HT1080 (cell line): Measurements from ENCODE around the genes CYBC1, RAB40B and ZNF750.

DNA sequence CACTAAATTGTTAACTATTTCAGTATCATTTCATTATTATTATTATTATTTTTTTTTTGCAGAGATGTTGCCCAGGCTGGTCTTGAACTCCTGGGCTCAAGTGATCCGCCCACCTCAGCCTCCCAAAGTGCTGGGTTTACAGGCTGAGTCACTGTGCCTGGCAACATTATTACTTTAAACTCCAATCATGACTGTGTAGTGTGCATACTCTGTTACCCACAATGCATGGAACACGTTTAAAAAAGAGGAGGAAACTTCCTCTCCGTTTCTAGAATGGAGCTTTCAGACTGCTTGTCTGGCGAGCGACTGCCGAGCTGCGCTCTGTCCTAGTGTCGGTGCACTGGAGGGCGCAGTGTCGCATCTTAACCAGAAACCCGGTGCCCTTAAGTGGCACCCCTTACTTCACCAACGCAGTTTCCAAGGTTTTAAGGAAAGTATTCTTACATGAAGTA lies 22.1 kb upstream of the FASN start:
RAMPAGE:
- cytosol, long total RNA, result no peak
- long total RNA, result no peak
- nucleus, long total RNA, result no peak

DNA sequence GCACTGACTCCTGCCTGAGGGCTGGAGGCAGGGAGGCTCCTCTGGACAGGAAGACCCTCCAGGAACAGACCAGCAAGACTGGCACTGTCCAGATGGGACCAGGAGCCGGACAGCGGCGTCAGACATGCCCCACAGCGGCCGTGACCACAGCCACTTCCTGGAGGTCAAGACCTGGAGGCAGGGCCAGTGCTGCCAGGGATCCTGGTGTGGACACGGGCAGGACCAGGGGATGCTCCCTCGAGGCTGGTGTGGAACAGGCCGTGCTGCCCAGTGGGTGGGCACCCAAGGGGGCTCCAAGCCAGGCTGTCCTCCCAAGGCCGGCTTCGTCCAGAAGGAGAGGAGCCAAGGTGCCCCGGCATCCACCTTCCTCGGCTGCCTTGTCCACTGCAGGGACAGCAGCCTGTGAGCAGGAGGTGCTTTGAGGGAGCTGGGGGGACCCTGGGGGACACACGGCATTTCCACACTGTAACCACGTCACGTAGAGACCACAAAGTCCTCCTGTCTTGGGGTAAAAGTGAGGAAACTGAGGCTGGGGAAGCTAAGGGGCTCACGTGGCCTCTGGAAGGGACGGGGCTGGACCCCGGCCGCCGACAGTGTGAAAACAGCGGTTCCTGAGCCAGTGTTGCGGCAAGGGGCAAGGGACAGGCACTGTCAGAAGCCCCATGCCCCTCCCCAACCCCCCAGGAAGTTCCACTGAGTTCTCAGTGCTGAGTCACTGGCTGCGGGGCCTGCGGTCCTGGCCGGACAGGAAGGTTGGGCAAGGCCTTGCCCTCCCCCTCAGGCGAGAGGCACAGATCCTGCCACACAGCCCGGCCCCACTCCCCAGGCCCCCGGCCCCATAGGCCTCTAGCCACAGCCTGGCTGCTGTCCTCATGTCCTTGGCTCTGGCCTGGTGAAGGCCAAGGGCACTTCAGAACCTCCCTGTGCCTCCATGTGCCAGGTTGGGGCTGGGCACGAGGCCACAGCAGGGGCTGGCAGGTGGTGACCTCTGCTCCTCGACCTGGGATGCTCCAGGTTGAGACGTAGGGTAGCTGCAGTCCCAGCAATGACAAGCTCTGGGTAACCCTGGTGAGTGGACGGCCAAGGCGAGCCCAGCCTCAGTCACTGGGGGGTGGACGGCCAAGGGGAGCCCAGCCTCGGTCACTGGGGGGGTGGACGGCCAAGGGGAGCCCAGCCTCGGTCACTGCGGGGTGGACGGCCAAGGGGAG lies 4.9 kb upstream of the CCDC57 start:
RAMPAGE:
- cytosol, long total RNA, result no peak
- long total RNA, result no peak
- nucleus, long total RNA, result no peak

GRCh38 chr17:82237280-82237985 lies 8.6 kb downstream of the SLC16A3 start:
RAMPAGE:
- cytosol, long total RNA, result no peak
- long total RNA, result no peak
- nucleus, long total RNA, result no peak

GRCh38 chr17:82245538-82246346 lies 16.9 kb downstream of the SLC16A3 start:
RAMPAGE:
- cytosol, long total RNA, result no peak
- long total RNA, result no peak
- nucleus, long total RNA, result no peak

GRCh38 chr17:82309851-82310511 lies 7.4 kb downstream of the CD7 start:
RAMPAGE:
- cytosol, long total RNA, result no peak
- long total RNA, result no peak
- nucleus, long total RNA, result no peak

DNA sequence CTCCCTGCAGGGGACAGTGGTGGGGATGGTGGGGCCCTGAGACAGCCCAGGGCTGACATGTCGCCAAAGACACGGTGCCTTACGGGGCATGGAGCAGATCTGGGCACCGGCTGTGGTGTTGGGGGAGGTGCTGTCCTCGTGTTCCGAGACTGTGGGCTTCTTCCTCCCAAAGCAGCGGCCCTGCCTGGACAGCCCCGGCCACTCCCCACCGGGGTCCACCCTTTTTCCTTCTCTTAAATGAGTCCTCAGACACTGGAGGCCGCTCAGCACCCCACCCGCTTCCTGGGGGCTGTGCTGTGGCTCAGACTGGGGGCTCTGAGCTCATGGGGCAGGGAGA lies 404 bp downstream of the CD7 start:
RAMPAGE:
- cytosol, long total RNA, result no peak
- long total RNA, result no peak
- nucleus, long total RNA, result no peak

GRCh38 chr17:82332715-82333651 lies 583 bp downstream of the SECTM1 start:
RAMPAGE:
- cytosol, long total RNA, result no peak
- long total RNA, result no peak
- nucleus, long total RNA, result no peak

RAMPAGE:
- cytosol, long total RNA, result no peak
- long total RNA, result no peak
- nucleus, long total RNA, result no peak
These were observed 3.9 kb upstream of the UTS2R start for GRCh38 chr17:82367720-82368012.

RAMPAGE:
- cytosol, long total RNA, result no peak
- long total RNA, result no peak
- nucleus, long total RNA, result no peak
These were observed 1.2 kb upstream of the OGFOD3 start for GRCh38 chr17:82419504-82419991.

DNA sequence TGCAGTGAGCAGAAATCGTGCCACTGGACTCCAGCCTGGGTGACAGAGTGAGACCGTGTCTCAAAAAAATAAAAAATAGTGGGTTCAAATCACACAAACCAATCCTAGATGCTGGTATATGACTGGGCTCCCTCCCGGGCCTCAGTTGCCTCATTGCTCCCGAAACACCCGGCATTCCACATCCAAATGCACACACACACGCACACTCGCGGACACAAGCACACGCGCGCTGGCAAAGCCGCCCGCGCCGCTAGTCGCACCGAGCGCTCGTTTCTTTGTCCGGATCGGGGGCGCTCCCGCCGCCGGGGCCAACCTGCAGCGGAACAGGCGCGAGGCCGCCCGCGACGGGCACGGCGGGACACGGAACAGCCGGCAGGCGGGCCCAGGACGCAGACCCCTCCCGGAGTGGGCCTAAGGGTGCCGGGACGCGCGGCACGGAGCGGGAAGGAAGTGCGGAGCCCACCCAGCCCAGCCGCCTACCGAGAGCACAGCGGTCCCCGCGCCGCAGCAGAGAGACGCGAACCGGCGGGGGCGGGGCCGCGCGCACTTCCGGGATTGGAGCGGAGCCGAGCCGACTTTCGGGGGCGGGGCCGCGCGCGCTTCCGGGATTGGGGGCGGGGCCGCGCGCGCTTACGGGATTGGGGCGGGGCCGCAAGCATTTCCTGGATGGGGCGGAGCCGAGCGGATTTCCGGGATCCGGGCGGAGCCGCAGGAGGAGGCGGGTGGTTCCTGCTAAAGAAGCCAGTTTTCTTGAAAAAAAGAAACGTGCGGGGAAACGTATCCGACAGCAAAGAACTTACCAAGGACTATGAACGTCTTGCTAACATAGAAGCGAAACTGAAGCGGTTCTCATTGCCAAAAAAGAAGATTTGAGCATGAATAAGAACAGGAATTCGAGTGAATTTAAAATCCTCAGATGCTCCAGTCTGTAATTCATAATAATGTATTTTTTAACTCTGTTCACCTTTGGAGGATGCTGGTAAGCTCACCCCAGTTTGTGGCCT lies at the start of gene CYBC1:
CYBC1 (minus strand) TSS at position 533 of the 1,004 bp plus-strand sequence.
RAMPAGE:
- cytosol, long total RNA, result no peak
- long total RNA, result start-site peak on the minus strand centred at position 524 of the sequence, 20 bp wide, 44 reads
- nucleus, long total RNA, result no peak

RAMPAGE:
- cytosol, long total RNA, result no peak
- long total RNA, result no peak
- nucleus, long total RNA, result no peak
These were observed 22.5 kb upstream of the FOXK2 start for GRCh38 chr17:82496913-82497520.

DNA sequence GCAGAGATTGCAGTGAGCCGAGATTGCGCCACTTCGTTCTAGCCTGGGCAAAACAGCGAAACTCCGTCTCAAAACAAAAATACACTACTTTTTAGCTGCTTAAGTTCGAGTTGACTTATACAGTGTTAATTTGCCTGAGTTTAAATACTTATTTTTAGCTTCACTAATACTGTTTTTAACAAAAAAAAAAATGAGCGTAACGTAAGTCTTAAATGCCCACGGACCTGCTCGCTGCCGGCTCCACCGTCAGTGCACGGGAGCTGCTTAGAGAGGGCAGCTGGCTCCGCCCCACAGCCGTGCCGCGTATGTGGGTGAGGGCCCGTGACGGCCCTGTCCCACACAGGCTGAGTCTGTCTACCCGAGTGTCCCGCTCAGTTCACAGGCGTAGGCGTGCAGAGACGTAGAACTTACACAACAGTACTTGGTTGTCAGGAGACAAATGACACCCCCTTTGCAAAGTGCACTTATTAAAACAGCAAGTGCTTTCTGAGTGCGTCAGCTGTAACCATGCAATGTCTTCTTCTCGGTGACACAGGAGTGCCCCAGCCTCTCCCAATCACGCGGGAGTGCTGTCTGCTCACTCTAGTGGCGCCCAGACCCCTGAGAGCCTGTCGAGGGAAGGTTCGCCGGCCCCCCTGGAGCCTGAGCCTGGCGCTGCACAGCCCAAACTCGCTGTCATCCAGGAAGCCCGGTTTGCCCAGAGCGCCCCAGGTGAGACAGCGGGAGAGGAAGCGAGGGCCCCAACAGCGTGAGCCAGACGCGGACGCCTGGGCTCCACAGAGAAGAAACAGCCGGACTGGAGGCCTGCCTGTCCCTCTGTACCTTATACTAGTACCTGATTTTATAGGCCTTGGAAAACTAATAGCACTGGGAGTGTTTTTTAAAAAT lies 64.2 kb downstream of the FOXK2 start:
RAMPAGE:
- cytosol, long total RNA, result no peak
- long total RNA, result no peak
- nucleus, long total RNA, result no peak

GRCh38 chr17:82602594-82603379 lies 45.5 kb downstream of the WDR45B start:
RAMPAGE:
- cytosol, long total RNA, result no peak
- long total RNA, result no peak
- nucleus, long total RNA, result no peak

DNA sequence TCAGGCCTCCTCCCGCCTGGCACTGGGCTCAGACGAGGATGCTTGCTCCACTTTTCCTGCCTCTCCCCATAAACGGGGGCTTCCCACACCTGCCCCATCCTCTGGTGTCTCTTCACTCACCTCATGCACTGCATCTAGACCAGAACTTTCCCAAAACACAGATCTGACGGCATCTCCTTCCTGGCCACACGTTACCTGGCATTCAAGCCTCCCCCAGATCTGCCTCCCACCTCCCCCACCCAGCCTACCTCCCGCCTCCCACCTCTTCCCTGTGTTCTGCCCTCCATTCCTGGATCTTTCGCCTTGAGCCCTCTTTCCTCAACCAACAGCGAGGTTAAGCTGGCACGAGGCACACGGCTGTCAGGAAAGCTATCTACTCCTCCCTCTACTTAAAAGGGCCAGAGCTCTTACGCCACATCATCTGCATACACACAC lies 18.2 kb downstream of the WDR45B start:
RAMPAGE:
- cytosol, long total RNA, result no peak
- long total RNA, result no peak
- nucleus, long total RNA, result no peak

RAMPAGE:
- cytosol, long total RNA, result no peak
- long total RNA, result no peak
- nucleus, long total RNA, result no peak
These were observed at the start of gene RAB40B for GRCh38 chr17:82697829-82698788. Gene RAB40B (minus strand): TSS chr17:82698698.

DNA sequence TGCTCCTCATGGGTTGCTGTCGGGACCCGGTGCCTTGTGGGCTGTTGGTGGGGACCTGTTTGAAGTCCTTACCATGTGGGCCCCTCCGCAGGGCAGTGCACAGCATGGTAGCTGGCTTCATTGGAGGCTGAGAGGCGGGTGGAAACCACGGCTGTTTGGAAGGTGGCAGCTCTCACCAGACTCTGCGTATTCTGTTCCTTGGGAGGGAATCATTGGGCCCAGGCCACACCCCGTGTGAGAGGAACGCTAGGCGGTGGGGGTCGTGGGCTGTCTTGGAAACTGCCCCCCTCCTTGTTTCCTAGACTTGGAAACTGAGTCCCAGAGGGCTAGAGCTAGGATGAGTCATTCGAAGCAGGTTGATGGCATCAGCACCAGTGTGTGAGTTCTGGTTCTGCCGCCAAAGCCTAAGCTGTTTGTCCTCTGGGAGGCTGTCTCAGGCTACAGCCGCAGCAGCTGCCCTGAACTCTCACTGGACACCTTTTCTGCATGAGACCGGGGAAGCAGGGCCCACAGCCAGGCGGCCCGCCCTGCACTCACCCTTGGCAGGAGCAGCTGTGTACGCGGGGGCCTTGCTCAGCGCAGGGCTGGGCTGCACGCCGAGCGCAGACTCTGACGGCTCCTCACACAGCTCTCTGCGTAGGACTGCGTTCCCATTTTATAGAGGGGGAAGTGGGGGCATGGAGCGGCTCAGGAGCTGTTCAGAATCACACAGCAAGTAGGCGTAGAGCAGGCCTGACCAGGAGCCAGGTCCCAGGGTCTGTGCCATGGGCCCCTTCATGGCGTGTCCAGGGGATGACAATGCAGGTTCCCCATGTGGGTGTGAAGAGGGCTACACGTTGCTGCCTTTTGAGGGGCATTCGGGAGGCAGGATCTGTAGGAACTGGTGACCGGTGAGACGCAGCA lies 35.0 kb downstream of the ZNF750 start:
RAMPAGE:
- cytosol, long total RNA, result no peak
- long total RNA, result no peak
- nucleus, long total RNA, result no peak

RAMPAGE:
- cytosol, long total RNA, result no peak
- long total RNA, result no peak
- nucleus, long total RNA, result no peak
These were observed 17.6 kb downstream of the ZNF750 start for GRCh38 chr17:82822098-82822685.

DNA sequence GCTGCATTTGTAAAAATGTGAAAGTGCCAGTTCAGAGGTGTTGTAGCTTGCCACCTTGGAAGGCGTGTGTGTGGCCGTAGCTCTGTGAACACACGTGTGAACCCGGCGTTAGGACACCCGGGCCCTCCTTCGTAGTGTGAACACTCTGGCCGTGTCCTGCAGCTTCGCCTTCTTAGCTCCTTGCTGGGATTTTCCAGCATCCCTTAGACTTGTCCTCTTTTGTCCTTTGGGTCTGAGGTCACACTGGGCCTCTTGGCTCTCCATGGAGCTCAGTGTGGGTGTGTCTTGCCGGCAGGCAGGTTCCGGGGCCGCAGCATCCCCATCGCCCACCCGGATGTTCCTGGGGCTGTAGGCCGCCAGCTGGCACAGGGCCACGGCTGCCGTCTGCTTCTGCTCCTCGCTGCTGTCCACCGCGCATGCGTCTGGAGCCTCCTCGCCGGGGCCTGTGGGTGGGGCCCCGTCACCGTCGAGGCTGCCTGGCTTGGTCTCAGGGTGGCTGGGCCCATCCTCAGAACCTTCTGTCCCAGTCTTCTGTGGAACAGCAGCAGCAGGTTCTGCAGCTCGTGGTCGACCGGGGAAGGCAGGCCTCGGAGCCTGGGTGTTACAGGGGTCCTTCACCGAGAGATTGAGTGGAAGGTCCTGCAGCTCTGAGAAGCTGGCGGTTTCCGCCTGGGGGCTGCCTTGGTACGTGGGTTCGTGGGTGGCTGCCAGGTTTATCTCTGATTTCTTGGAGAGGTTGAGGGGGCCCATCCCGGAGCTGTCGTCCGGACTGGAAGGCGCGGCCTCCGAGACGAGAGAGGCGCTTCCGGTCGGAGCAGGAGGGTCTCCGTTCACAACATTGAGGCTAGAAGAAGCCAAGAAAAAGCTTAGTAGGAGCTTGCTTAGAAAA lies 9.5 kb downstream of the ZNF750 start:
RAMPAGE:
- cytosol, long total RNA, result no peak
- long total RNA, result no peak
- nucleus, long total RNA, result no peak

GRCh38 chr17:82839626-82840347 lies at the start of gene ZNF750:
Gene ZNF750 (minus strand): TSS chr17:82840022.
RAMPAGE:
- cytosol, long total RNA, result no peak
- long total RNA, result no peak
- nucleus, long total RNA, result no peak

DNA sequence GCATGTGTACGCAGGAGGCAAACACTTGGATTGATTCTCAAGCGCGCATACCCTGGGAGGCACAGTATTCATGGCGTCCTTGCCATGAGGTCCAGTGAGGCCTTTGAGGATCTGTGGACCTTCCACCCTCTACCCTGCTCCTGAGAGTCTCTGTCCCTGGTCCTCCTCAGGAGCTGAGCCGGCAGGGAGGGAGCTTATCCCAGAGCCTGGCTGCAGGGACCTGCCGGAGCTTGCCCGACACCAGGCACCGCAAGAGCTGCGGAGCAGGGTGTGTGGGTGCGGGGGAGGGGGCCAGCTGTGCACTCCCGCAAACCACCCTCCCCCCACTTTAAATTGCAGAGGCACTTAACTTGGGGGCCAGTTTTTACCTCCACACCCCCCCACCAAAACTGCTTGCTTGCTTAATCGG lies 563 bp upstream of the ZNF750 start:
RAMPAGE:
- cytosol, long total RNA, result no peak
- long total RNA, result no peak
- nucleus, long total RNA, result no peak